ENCODE measurements around a stretch of chr15.

DNA sequence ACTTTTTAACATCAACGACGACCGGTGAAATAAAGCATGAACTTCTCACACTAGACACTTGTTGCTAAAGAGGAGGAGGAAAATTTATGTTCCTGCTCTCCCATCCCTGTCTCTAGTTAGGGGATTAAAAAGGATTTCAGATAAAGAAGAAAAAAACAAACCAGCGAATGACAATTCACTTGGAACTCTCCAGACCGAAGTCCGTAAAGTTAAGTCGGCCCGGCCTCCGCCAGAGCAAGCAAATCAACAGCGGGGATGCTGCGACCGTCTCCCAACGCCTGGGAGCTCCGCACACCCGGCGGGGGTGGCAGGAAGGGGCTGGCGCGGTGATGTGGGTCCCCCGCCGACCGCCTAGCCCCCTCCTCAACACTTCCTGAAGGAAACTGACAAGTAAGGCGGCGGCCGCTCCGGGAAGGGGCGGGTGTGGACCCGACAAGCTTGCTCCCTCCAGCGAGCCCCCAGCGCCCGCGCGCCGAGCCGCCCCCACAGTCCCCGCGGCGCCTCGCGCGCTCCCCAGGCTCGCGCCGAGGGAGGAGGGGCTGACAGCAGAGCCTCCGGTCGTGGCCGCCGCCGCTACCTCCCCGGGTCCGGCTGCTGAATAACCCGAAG, 440 bp downstream of the NEDD4 start:
- PRO-cap, 3 experiments, result peak in 1 of 3 experiments; most common plus-strand start position 516 of the sequence (in 1); most common minus-strand start position 240 of the sequence (in 1)
- RAMPAGE, long total RNA, result no peak

DNA sequence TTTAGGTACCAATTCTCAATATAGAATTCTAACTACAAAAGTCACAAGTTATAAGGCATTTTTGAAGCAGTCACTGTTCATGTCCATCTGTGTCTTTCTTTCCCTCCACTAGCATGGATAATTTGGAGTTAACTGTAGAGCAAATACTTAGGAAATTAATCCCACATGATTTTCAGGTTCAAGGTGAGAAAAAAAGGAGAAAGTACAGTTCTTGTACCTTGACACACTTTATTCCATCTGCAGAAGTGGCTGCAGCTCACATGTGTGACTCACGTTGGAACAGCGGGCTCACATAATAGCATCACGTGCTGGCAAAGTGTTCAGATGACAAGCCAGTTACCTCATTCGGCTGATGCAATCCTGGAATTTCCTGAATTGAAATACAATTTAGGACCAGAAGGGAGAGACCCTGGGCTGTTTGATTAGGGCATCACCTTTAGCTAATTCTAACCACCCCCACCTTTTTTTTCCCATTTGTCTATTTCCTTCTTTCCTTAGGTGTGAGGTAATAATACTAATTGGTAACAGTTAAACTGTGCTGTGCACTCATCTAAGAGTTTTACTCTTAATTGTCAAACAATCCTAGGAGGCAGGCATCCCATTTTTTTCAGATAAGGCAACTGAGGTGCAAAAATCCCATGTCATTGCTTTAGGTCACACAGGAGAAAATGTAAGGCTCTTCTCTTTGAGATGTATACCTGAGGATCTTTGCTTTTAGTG, 47.1 kb upstream of the NEDD4 start:
- PRO-cap, 3 experiments, result peak in 1 of 3 experiments; most common plus-strand start position 385 of the sequence (in 1)
- RAMPAGE, long total RNA, result no peak

- PRO-cap, 3 experiments, result no peak in any of the 3 experiments
- RAMPAGE, long total RNA, result no peak
Measured at GRCh38 chr15:56089318-56090243, 96.2 kb upstream of the NEDD4 start.

GRCh38 chr15:56464403-56464684, 593 bp downstream of the MNS1 start:
- PRO-cap, 3 experiments, result no peak in any of the 3 experiments
- RAMPAGE, long total RNA, result no peak

DNA sequence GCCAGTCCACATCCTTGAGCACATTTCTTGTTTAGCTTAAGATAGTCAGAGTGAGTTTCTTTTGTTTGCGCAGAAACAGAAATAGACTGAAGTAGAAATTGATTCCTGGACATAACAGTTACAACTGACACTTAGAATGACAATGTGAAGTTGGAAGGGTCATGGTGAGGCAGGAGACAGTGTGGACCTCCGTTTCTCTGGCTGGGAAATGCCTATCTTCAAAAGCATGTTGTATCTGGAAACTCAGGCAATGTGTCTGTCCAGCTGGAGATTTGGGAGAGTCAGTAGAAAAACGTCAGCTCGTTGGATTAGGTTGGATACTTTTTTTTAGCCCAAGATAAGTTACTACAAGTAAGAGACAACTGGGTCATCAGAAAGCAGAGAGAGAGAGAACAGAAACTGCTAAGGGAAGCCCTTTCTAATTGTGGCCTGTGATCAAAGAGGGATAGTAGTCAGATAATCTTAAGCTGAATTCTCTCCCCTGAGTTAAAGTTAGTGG, 78.8 kb upstream of the ZNF280D start:
- PRO-cap, 3 experiments, result no peak in any of the 3 experiments
- RAMPAGE, long total RNA, result no peak

DNA sequence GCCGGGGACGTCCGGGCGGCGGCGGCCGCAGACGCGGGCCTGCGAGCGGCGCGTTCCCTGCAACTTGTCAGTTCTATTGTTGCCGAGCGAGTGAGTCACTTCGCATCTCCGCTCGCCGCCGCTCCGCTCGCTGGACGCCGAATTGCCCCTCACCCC, 810 bp downstream of the TCF12 start:
- PRO-cap, 3 experiments, result peak in 3 of 3 experiments; most common plus-strand start position 70 of the sequence (in 2); most common minus-strand start position 78 of the sequence (in 2)
- RAMPAGE, long total RNA, result no peak

- PRO-cap, 3 experiments, result no peak in any of the 3 experiments
- RAMPAGE, long total RNA, result no peak
Measured at GRCh38 chr15:57259560-57260111, 116.7 kb upstream of the CGNL1 start.

DNA sequence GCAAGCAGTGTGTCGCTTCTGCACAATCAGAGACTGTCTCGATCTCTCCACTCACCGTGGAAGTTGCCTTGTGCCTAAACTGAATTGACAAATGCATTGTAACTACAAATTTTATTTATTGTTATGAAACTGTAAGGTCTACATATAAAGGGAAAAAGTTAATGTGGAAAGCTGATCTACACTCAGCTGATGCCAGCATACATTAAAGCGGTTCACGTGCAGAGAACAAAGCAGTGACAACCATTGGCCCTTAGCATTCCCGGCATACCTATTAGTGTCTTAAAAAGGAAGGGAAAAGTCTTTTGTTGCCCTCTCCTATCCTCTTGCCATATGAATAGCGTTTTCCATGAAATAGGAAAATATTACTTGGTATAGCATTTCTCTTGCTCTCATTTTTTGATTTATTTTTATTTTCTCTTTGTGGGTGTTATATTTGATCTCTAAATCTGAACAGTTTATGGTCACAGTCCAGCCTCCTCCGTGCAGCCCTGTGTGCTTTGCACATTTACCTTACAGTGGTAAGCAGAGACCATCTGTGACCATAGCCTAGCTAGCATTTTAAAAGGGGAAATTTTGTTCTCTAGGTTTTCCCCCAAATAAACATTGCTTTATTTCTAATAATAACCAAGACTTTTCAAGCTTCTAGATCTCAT, 89.8 kb upstream of the CGNL1 start:
- PRO-cap, 3 experiments, result no peak in any of the 3 experiments
- RAMPAGE, long total RNA, result no peak

GRCh38 chr15:57352502-57352920, 23.8 kb upstream of the CGNL1 start:
- PRO-cap, 3 experiments, result no peak in any of the 3 experiments
- RAMPAGE, long total RNA, result no peak

DNA sequence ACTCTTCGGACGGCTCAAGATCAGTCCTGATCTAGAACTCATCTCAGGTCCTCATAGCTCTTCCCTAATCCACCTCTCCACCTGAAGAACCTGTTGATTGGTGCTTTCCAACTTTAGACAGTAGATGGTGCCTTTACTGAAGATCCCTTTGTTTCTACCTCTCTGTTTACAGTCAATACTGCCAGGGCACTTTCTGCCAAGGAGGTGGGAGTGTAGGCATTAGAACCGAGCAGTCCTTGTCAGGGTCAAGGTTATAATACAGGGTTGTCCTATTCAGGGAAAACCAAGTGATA, 1.2 kb downstream of the CGNL1 start:
- PRO-cap, 3 experiments, result no peak in any of the 3 experiments
- RAMPAGE, long total RNA, result no peak

GRCh38 chr15:57428131-57428764, 51.9 kb downstream of the CGNL1 start:
- PRO-cap, 3 experiments, result no peak in any of the 3 experiments
- RAMPAGE, long total RNA, result no peak

DNA sequence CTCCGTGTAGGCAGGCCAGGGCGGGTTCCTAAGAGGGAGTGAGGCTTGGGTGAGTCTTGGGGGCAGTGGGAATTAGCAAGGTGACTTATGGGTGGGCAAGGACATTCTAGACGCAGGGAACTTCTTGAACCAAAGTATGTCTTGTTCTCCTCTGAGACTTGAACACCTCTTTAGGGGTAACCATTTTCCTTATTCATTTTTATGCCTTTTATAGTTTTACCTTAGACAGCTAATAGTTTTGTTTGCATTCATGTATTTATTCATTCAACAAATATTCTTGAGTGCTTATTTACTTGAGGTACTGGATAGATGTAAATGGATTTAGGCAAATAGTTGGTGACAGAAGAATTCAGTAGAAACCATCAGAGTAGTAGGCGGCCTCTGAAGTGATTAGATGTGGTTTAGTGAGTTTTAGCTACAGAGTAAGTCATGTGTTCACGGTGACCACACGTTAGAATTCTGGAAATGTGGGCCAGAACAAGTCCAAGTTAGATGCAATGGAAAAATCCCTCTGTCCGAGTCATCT, 100.0 kb downstream of the CGNL1 start:
- PRO-cap, 3 experiments, result no peak in any of the 3 experiments
- RAMPAGE, long total RNA, result no peak

DNA sequence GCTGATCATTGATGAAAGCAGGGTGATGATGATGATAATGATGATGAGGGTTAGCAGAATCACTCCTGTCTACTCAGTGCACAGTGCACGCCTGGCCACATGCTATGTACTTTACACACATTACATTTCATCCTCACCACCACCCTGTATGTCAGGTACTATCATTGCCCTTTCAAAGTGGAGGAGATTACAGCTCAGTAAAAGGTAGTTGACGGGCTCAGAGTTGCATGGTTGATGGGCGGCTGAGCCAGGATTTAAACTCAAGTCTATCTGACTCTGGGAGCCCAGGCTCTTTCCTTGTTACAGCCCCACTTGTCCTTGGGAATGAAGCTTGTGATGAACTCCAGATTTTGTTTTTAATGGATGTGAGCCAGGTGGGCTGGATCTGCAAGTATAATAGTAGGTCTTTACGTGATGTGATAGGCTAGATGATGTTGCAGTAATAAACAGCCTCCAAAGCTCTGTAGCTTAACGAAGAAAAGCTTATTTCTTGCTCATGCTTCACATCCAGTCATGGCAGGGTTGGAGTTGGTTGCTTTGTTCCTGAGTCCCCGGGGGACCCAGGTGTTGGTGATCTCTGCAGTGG, 87.5 kb upstream of the MYZAP start:
- PRO-cap, 3 experiments, result no peak in any of the 3 experiments
- RAMPAGE, long total RNA, result no peak

DNA sequence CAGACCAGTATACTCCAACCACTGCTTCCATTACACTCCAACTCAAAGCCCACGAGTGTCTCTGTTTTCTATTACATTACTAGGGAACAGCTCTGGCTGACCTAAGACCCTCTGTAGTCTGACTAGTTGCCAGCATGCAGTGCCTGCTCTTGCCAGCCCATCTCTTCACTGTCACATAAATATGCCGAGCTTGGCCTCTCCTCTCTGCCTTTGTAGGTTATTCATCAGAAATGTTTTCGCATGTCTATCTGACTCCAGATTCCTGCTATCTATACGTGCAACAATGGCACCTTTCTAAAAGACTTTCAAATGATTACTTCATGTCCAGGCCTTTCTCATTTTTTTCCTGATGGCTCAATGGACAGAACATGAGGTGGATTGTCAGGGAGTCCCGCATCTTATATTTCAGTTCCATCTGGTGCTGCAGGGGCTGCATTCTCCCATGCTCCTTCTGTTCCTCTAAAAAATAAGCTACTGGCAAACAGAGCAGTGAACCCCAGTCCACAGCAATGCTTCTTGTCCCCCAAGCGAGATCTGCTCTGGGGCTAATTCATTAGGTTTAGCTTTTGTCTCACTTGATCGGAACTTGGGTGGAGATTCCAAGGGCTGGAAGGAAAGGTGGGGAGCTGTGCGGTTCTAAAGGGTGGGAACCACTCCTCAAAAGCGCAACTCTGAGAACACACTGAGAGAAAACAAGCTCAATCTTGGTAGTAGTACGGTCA, 113.1 kb downstream of the ALDH1A2 start:
- PRO-cap, 3 experiments, result no peak in any of the 3 experiments
- RAMPAGE, long total RNA, result no peak

DNA sequence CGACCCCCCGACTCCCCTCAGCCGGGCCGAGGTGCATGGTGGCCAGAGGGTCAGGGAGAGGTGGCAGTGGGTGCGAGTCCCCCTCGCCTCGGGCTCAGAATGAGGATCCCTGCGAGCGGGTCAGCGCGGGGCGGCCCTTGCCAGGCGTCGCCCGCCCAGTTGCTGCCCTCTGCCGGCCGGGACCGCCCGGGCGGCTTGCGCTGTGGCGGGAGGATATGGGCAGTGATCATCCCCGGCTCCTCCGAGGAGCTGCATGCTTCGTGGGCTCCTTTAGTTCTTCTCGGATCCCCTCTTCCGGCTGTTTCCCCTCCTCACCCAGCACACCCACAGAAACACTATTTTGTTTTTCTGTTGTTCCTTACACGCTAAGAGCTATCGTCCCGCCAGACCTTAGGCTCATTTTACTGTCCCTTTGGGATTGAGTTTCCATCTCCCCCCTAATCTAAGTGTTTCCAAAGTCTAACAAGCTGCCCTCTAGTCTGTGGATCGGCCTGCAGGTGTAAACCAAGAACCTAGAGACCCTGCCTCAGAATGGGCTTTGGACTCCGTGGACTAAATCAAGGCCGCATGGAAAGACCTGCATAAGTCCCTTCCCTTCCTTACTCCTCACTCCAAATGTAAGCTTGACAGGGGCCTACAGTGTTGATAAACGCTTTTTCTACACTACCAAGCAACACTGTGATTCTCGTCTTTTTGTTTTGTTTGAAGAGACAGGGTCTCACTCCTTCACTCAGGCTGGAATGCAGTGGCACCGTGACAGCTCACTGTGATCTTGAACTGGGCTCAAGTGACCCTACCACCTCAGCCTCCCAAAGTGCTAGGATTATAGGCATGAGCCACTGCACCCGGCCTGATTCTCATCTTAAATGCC, 1.0 kb upstream of the ALDH1A2 start:
- PRO-cap, 3 experiments, result no peak in any of the 3 experiments
- RAMPAGE, long total RNA, result no peak

DNA sequence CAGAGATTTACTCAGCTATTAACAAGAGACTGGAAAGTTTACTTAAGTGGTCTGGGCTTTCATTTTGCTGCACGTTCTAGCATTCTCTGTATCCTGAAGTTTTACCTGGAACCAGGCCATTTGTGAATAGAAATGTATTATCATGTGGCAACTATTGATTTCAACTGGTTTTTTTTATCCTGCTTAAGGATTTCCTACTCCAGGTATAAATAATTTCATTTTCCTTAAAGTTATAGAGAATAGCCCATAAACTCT, 1.1 kb downstream of the AQP9 start:
- PRO-cap, 3 experiments, result no peak in any of the 3 experiments
- RAMPAGE, long total RNA, result no peak

GRCh38 chr15:58329599-58330019, 102.2 kb upstream of the LIPC start:
- PRO-cap, 3 experiments, result no peak in any of the 3 experiments
- RAMPAGE, long total RNA, result no peak

DNA sequence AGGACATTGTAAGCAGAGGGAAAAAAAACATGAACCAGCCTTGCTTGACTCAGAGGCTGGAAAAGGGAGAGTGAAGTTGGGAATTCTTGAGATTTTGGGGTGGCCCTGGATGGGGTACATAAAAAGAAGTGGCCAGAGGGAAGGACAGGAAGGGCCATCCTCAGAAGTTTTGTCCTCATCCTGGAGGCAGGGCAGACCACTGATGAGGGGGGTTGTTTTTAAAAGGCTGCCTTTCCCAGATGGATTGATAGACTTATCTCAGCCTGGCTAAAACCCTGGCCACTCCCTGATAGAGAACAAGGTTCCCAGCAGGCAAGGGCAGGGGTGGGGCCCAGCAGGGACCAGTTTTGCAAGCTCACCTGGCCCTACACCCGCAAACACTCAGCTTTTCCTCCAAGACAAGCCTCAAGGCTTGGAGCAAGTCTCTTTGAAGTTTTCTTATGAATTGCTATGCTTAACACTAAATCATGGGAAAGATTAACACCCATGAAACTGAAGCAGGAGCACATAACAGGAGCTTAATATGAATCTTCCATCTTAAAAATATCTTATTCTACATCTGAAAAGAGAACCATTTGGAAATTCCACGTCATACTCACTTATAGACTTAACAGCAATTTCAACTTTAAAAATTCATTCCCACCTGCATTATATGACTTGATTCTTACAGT, 9.1 kb downstream of the LIPC start:
- PRO-cap, 3 experiments, result no peak in any of the 3 experiments
- RAMPAGE, long total RNA, result no peak

- PRO-cap, 3 experiments, result no peak in any of the 3 experiments
- RAMPAGE, long total RNA, result no peak
Measured at GRCh38 chr15:58458913-58459495, 27.2 kb downstream of the LIPC start.

GRCh38 chr15:58459496-58460272, 27.9 kb downstream of the LIPC start:
- PRO-cap, 3 experiments, result no peak in any of the 3 experiments
- RAMPAGE, long total RNA, result no peak

All from cerebellum (tissue), 5 donors.